Thoracic aorta endothelial cell (primary cell): ENCODE measurements around a stretch of chr9.

GRCh38 chr9:35739734-35740190 is 7.3 kb downstream of the CREB3 start:
- CAGE, long polyA plus RNA, result no peak

- CAGE, long polyA plus RNA, result no peak
Measured at GRCh38 chr9:35753360-35754113, 539 bp downstream of the MSMP start.

GRCh38 chr9:35760498-35761145 is 6.5 kb upstream of the MSMP start:
- CAGE, long polyA plus RNA, result no peak

DNA sequence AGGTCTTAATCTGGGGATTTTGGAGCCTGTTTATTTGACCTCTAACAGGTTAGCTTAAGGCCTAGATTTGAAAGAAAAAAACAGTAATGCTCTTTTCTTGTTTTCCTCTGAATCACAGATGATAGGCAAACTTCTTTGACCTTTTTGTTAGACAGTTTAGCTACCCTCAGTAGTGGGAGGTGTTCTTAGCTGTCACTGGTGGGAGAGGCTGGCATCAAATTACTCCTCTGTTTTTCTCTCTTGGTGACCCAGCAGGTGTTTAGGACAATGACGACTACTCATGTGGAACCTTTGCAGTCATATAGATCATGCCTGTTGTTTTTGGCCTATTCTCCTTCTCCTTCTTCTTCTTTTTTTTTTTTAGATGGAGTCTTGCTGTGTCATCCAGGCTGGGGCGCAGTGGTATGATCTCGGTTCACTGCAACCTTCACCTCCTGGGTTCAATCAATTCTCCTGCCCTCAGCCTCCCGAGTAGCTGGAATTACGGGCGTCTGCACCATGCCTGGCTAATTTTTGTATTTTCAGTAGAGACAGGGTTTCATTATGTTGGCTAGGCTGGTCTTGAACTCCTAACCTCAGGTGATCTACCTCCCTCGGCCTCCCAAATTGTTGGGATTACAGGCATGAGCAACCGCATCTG is 15.3 kb upstream of the NPR2 start:
- CAGE, long polyA plus RNA, result no peak

DNA sequence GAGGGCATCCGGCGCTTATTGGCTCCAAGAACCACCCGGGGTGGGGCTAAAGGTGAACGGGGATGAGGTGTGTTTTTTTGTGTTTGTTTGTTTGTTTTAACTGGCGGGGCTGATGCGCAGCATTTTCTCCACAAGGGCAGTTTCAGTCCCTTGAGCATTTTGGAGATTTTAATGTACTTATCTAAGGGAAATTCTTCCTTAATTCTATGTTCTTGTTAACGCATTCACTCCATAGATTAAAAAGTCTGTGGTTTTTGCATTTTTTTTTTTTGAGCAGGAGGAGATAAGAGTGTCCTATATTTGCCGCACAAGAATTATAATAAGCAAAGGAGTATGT is 661 bp upstream of the HINT2 start:
- CAGE, long polyA plus RNA, result no peak

DNA sequence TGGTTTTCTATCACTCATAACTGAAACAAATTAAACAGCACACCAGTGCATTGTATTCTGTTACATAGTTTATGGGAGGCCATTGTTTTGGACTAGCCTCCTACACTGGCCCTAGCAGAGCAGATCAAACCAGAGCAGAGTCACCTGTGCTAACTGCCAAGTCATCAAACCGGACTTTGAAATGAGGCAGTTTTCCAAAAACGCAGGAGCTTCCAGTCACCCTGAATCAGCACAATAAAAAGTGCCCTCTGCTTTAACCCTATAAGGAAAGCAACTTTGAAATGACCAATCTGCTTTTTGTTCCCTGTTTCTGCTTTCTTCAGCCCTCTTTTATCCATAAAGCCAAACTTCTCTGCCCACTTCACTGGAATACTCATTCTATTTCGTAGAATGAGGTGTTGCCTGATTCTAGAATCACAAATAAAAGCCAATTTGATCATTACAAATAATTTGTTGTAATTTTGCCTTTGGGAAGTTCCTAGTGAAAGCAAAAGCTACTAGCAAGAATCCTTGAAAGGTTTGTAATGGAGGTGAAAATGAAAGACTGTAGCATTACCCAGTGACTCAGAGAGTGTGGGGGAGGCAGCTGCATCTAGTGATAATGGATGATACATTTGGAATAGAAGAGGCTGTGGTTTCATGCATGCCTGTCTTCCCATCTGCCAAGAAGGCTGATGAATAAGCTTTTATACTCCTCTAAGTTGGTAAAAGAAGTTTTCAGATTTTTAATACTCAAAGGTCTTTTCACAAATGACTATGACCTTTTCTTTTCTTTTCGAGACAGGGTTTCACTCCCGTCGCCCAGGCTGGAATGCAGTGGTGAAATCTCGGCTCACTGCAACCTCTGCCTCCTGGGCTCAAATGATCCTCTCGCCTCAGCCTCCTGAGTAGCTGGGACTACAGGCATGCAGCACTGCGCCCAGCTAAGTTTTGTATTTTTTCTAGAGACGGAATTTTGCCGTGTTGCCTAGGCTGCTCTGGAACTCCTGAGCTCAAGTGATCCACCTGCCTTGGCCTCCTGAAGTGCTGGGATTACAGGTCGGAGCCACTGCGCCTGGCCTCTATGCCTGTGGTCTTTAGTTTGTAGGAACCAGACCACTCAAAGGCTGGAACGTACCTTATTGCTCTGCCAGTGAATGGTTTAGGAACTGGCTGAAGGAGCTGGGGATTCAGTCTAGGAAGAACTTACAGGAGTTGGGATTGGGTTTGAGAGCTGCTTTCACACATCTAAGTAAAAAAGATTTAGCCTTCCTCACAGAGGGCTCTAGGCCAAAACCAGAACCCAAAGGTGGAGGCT is 15.0 kb downstream of the SPAAR start:
- CAGE, long polyA plus RNA, result no peak

- CAGE, long polyA plus RNA, result no peak
Measured at GRCh38 chr9:36192209-36192478, 1.4 kb downstream of the CLTA start.

- CAGE, long polyA plus RNA, result no peak
Measured at GRCh38 chr9:36218920-36219594, 28.3 kb downstream of the CLTA start.

DNA sequence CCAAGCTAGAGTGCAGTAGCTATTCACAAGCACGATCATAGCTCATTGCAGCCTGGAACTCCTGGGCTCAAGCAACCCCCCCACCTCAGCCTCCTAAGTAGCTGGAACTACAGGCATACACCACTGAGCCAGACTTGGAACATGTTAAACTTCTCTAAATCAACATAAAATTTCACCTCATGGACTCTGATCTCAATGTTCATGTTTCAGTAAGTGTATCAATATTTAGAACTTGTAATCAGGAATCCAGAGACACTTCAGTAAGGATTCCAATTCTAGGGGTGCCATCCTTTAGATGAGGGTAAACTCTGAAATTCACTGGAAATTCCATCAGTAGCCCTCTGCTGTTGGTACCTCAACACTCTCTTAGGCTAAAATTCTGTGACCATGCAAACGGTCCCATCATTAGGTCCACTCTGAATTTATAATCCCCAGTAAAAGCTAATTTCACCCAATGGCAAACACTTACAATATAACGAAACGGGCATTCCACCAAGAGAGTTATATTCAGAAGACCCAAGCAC is 6.7 kb downstream of the GNE start:
- CAGE, long polyA plus RNA, result no peak

DNA sequence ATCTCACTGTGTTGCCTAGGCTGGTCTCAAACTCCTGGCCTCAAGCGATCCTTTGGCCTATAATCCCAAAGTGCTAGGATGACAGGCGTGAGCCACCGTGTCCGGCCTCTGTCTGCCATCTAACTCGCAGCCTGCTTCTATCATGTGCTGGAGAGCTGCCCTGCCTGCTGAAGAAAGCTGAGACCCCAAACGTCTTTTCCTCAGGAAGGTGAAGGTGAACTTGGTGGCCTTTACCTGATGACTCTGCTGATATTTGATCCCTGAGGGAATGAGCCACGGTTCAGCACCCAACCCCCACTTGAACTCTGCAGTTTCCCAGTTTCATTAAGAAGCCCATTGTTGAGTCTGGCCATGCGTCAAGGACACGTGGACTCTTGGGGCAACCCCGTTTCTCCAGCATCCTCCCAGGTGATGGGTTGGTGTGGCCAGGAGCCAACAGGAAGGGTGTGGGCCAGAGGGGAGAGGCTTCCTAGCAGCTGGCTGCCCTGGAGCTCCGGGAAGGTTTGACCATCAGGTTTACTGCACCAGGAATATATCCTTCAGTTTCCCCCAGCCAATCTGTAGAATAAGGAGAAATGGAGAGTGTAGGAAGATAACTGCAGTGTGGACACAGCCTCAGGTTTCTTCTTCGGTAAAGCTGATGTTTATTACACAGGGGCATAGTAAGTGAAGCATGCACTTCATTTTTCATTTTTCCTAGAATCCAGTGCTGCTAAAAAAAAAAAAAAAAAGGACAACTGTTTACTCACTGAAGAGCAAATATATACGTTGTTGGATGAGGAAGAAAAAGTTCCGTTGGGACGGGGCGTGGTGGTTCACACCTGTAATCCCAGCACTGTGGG is 59.6 kb upstream of the GNE start:
- CAGE, long polyA plus RNA, result no peak

DNA sequence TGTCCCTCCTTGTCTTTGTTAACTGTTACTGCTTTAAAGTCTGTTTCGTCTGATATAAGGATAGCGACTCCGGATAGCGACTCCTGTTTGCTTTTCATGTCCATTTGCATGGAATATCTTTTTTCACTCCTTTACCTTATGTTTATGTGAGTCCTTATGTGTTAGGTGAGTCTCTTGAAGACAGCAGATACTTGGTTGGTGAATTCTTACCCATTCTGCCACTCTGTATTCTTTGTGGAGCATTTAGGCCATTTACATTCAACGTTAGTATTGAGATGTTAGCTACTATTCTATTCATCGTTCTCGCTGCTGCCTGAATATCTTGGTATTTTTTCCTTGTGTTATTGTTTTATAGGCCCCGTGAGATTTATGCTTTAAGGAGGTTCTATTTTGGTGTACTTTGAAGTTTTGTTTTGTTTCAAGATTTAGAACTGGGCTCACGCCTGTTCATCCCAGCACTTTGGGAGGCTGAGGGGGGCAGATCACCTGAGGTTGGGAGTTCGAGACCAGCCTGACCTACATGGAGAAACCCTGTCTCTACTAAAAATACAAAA is 14.0 kb upstream of the RNF38 start:
- CAGE, long polyA plus RNA, result no peak

- CAGE, long polyA plus RNA, result no peak
Measured at GRCh38 chr9:36765152-36766174, 192.8 kb downstream of the MELK start.

DNA sequence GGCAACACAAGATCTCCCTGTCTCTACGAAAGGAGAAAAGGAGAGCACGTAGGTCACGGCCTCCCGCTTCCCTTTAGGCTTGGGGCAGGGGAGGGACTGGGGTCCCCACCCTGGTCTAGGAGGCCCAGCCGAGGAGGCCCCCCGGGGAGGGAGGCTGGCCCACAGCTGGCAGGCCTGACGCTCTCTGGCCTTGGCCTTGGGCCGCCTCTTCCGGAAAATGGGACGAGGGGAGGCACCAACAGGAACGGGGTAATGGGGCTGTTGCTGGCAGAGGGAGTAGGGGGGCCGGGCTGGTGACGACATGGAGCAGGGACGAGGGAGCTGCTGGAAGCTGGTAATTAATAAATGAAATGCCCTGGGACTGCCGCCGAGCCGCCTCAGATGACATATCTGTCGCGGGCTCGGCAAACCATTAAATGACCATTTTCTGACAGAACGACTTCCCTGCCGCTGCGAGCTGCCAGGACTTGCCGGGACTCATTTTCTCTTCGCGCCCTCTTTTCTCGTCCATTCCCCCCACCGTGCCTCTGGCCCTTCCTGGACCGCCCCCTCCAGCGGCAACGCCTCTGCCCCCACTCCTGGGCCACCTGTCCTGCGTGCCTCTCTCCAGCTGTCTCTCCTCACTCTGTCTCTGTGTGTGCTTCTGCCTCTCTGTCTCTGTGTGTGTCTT is 215.8 kb downstream of the PAX5 start:
- CAGE, long polyA plus RNA, result no peak

- CAGE, long polyA plus RNA, result no peak
Measured at GRCh38 chr9:37030278-37031043, 3.6 kb downstream of the PAX5 start.

GRCh38 chr9:37032588-37033407 is 1.3 kb downstream of the PAX5 start:
- CAGE, long polyA plus RNA, result no peak

GRCh38 chr9:37302196-37302885 is 120.2 kb upstream of the GRHPR start:
- CAGE, long polyA plus RNA, result no peak

GRCh38 chr9:37369800-37370151 is 52.7 kb upstream of the GRHPR start:
- CAGE, long polyA plus RNA, result no peak

DNA sequence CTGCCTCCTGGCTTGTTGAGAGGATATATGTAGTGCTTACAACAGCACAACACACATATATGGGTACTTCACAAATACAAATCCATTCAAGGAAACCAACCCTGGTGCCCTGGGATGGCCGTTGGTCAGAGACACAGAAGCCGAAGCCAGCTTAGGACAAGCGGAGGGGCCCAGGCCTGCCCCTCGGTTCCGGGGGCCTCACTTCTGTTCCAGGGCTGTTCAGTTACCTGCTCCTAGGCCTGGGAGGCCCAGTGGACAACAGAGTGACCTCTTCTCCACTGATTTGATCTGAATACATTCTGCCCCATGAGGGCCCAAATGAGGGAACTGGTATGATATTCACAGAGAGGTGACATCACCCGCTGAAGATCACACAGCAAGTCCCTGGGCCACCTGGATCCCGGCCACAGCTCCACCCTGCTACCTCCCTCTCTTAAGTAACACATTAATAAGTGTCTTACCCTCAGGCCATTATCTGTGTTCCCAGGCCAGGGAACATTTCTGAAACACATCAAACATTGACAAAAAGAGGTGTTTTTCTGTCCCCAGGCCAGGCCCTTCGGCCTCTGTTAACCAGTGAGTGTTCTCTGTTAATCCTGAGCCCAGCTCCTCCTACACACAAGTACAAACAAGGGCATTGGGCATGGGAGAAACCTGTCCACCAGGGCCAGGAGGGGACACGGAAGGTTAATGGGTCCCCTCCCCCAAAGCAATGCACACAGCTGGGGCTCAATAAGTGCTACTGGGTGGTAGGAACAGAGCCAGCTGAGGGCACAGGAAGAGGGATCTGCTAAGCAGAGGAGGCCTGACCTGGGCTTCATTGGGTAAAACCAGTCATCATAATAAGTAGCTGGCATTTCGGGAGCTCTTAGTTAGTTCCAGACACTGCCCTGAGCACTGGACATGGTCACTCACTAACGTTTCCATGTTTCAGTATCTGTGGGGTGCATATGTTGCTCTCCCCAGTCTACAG is 4.4 kb upstream of the GRHPR start:
- CAGE, long polyA plus RNA, result no peak

GRCh38 chr9:37486392-37487621 is 1.1 kb downstream of the POLR1E start:
- CAGE, long polyA plus RNA, result no peak

- CAGE, long polyA plus RNA, result no peak
Measured at GRCh38 chr9:37511970-37513098, 26.6 kb downstream of the POLR1E start.